HT-29 (cell line): ENCODE data around the genes NDUFS6, IRX2 and NSUN2.

DNA sequence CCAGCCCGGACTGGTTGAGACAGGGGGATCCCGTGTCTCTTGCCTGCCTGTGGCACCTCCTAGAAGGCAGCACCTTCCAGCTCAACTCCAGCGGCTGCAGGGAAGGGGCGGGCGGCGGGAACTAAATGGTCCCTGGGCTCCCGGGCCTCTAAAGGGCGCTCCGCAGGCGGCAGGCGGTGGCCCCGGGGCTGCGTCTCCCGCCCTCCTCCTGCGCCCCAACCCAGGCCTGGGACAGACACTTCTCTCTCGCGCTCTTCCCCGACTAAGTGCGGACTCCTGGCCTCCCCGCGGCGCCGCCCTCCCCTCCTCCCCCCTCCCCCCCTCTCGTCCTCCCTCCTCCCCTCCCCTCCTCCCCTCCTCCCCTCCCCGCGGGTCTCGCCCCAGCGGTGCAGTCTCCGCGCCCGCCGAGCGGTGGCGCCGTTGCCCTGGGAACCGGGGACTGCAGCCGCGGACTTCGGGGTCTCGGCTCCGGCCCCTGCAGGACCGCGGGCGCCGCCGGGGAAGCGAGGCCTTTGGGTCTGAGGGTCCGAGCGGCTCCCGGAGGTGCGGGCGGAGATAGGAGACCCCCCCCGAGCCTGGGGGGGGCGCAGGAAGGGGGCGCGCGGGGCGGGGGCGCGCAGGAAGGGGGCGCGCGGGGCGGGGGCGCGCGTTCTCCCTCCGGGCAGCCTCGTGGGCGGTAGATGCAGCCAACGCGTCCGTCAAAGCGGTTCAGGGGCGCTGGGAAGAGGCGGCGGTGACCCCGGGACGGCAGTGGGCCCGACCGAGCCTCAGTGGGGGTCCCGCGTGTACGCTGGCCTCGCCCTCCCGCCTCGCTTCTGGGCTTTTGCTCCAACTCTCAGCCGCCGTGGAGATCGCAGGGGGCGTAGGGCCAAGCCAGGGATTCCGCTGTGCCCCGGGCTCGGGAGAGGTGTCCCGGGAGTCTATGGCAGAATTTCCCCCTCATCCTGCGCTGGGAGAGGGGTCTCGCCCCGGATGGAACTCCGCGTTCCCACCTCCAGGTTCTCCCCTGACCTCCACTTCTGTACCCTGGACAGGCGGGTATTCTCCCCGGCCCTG, 132.3 kb downstream of the MRPL36 start:
- RAMPAGE, long total RNA: no peak

DNA sequence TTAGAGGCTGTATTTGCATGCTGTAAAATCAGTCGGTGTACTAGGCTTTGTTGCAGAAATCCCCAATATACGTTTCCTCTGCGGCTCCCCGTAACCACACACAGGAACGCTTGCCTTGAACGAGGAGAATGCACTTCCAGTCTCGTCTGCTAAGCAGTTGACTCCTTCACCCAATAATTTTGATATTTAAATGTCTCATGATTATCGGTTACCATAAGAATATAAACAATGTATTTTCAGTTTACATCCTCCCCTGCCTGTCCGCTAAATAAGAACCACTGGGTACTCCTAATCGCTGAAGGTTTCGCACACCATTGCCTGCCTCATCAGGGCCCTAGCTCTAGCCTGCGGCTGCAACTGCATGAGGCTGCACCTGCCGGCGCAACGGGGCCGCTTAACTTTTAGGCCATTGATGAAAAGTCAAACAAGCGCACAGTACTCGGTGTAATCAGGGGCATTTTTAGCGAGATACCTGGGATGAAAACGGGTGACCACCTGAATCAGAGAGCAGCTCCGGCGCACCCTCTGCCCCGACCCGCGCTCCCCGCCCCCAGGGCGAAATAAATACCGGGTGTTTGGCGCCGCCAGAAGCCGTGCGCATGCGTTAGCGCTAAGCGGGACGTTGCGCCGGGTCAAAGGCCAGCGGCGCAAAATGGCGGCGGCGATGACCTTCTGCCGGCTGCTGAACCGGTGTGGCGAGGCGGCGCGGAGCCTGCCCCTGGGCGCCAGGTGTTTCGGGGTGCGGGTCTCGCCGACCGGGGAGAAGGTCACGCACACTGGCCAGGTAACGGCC, at the start of gene NDUFS6:
NDUFS6 (plus strand) TSS at position 642 of the 793 bp plus-strand sequence.
- RAMPAGE, long total RNA: start-site peak on the plus strand centred at position 637 of the sequence, 17 bp wide, 158 and 261 reads in 2 replicates

- RAMPAGE, long total RNA: no peak
Observed at GRCh38 chr5:1807392-1808183, 6.4 kb downstream of the NDUFS6 start.

DNA sequence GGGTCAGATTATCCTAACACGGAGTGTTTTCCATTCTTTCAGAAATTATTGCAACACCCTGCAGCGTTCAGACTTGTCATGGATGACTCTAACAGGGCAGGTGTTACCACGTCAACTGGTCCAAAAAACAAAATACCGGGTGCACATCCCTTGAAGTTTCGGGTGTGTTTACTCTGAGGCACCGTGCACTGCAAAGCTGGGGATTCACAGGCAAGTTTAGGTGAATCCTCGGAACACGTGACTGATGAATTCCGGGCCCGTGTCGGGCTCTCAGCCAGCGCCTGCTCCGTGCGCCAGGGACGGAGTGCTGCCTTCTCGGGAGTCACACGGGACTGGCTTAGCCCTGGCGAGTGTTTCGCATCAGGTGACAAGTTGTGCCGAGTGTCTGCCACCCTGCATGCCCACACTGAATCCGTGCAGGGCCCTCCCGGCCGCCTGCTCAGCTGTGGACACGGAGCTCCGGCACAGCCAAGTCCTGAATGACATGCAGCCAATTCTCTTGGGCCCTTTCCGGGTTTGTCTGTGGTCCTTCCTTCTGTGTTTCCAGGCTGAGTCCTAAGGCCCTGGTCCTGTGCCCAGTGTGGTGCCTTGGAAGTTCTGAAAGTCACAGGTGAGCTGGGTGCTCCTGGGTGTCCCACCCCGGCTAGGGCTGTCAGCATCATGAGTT, 66.1 kb upstream of the IRX4 start:
- RAMPAGE, long total RNA: no peak

DNA sequence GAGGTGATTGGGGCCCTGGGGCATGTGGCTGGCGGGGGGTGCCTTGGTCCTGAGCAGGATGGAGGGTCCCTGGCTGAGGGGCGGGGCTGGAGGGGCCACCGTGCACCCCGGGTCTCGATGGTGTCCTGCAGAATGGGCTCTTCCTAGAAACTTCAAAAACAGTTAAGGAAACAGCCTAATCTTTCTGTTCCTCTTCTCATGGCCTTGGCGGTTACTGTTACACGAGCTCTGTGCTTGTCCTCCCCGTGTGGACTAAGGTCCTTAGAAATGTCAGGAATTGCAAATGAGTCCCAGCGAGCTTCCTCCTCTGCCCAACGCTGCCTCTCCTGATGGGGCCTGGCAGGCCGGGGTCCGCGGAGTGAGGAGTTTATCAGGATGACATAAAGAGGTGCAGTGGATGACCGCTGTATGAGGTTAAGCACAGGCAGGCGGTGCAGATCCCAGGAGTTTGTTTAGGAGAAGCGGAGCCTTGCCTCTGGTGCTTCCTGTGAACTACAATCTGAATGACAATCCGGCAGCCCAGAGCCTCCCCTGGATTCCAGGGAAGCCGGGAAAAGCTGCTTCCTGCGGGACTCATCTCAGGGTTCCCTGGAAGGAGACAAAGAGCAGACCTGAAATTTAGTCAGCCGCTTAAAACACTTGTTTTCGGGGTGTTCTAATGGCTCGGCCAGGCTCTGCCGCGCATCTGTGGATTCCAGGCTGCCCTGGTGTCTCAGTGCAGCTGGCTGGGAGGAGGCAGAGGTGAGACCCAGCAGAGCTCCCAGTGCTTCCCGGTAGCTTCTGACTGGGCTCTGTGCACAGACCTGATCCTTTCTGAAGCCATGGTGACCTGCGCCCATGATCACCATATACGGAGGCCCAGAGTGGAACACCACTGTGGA, 69.7 kb upstream of the IRX4 start:
- RAMPAGE, long total RNA: no peak

- RAMPAGE, long total RNA: no peak
Observed at GRCh38 chr5:2388407-2388804, 363.1 kb downstream of the IRX2 start.

DNA sequence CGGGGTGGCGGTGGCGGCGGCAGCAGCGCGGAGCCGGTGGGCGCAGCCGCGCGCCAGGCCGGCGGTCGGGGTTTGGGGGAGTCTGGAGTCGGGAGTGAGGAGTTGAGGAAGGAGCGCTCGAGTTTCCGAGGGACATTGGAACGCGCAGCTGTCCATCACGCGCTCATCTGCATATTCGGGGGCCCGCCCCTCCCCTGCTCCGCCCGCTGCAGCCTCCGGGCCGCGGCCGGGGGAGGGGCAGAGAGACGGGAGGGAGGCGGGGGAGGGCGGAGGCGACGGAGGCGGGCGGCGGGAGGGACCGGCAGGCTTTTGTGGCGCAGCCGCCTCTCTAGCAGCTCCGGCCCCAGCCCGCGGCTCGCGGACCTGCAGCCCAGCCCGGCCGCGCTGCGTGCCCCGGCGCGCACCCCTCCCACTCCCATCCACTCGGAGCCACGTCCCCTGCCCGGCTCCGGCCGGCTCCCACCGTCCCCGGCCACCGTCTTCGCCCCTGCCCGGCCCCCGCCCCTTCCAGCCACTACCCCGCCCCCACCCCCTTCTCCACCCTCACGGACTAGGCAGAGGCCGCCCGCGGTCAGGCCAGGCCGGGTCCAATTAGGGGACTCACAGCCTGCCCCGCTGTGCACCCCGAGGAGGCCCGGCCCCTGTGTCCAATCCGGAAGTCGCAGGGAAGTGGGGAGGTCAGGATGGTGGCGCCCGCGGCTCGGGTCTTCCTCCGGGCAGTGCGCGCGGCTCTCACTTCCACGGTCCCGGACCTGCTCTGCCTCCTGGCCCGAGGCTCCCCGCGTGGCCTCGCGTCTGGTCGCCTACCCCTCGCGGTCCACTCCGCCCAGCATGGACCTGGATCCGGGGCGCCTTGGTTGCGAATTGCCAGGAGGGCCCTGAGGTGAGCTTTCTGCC, at the start of gene IRX2:
IRX2 (minus strand) TSS at position 96 of the 897 bp plus-strand sequence.
- RAMPAGE, long total RNA: no peak

DNA sequence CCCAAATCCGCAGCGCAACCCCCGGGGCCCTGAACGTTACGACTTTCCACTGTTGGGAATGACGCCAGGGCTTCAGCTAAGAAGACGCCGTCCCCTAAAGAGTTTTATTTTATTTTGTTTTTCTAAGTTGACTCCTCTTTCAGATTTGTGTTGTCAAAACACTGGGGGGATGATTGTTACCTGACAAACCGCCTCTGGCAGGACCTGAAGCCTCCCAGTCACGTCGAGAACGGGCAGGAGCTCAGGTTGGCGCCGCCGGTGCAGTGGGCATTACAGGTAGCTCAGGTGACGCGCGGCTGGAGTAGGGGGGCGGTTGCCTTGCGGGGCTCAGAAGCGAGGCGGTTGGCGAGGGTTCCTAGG, 982 bp upstream of the IRX2 start:
- RAMPAGE, long total RNA: no peak

DNA sequence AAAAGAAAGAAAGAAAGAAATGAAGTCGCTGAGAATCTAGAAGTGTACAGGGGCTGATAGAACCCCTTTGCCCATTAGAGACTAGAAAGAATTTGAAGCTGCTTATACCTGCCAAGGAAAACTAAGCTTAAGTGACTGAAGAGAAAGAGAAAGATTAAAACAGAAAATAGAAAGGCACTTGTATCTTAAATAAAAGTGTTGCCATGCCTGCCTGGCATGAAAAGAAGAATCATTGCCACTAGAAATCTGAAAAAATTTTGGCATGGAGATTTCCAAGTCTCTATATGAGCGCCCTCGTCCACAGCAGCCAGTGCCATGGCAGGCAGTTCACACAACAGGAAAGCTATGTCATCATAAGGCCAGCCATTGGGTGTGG, 446.5 kb downstream of the IRX1 start:
- RAMPAGE, long total RNA: no peak

GRCh38 chr5:4765759-4766122, 374.4 kb upstream of the ADAMTS16 start:
- RAMPAGE, long total RNA: no peak

DNA sequence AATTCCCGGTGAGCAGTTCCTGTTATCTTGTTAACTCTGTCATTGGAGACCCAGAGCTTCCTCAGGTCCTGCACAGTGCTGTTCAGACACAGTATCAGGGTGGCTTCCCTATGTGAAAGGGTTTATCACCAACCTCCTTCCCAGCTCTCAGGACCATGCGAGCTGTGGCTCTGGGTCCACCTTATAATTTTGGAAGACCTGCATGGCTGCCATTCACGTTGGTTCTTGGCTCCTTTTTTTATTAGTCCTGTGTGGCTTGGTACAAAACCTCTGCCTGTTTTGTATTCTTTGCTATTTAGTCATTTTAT, 211.8 kb downstream of the ICE1 start:
- RAMPAGE, long total RNA: no peak

- RAMPAGE, long total RNA: no peak
Observed at GRCh38 chr5:6454346-6454820, 5.7 kb downstream of the UBE2QL1 start.

- RAMPAGE, long total RNA: no peak
Observed at GRCh38 chr5:6632234-6633184, at the start of gene NSUN2. Gene NSUN2 (minus strand): TSS chr5:6633044.

GRCh38 chr5:6656355-6656878, 23.2 kb downstream of the SRD5A1 start:
- RAMPAGE, long total RNA: no peak

GRCh38 chr5:6715660-6716594, 2.7 kb downstream of the TENT4A start:
- RAMPAGE, long total RNA: no peak

DNA sequence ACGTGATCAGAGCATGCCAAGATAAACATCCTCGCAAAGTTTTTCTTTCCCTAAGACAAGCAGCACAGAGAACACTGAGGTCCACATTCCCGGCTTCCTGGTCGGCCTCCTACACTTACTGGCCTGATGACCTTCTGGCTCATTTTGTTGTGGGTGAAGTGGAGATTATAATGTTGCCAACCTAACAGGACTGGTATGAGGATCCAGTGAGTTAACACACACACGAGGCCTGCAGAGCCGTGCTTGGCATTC, 186.0 kb downstream of the TENT4A start:
- RAMPAGE, long total RNA: no peak

- RAMPAGE, long total RNA: no peak
Observed at GRCh38 chr5:7393928-7394796, 1.8 kb upstream of the ADCY2 start.

- RAMPAGE, long total RNA: start-site peak on the plus strand at chr5:8457691-8457723, 38 and 98 reads in 2 replicates
Observed at GRCh38 chr5:8457293-8457861, 588.4 kb downstream of the MTRR start.

DNA sequence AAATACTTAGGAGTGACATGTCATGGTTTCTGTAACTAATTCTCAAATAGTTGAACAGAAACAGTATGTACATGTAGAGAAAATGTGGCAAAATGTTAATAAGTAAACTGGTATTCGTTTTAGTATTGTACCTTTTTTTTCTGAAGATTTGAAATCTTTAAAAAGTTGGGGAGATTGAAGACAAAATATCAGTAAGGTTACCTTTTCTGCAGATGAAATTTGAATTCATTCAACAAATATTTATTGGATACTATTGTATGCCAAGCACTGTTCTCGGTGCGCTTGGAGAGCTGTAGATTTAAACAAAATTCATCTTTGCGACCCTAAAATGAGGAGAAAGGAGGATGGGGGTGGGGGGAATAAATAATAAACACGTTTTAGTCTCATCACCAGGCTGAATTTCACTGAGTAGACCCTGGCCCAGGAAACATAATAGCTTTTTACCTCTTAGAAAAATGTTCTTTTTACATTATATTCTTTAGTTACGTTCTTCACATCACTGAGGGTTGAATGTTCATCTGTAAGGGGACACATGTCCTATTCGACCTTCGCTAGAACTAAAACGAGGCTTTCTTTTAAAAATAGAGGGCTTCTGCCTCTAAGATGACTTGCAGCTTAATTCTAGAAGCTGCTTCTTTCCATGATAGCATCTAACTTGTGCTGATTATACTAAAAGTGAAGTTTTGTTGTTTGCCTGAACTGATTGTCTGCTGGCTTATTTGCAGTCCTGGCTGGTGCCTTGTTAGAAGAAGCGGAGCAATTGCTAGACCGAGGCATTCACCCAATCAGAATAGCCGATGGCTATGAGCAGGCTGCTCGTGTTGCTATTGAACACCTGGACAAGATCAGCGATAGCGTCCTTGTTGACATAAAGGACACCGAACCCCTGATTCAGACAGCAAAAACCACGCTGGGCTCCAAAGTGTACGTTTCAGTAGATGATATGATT, 5.4 kb downstream of the CCT5 start:
- RAMPAGE, long total RNA: no peak

GRCh38 chr5:10329644-10330566, 22.2 kb upstream of the CMBL start:
- RAMPAGE, long total RNA: no peak